Prostate gland (tissue), 2 donors: Measurements from ENCODE around the genes F5 and VAMP4.

GRCh38 chr1:169131247-169131699, 24.8 kb downstream of the ATP1B1 start:
- PRO-cap: no peak
- RAMPAGE, long total RNA, 2 experiments: no peak in any of the 2 experiments

DNA sequence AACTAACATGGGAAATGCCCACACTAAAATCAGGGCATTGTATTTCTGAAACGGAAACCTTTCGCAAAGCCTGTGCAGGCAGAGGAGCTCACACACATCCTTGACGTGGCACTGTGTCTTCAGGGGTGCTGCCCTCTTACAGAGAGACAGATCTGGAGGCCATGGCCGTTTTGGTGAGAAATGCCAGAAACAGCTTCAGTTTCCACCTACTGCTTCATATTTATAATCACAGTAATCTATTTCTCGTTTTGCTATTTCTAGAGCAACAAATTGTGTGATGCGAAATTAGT, 26.8 kb downstream of the ATP1B1 start:
- PRO-cap: no peak
- RAMPAGE, long total RNA, 2 experiments: no peak in any of the 2 experiments

GRCh38 chr1:169459793-169461183, 25.5 kb downstream of the SLC19A2 start:
- PRO-cap: no peak
- RAMPAGE, long total RNA, 2 experiments: no peak in any of the 2 experiments

GRCh38 chr1:169586144-169587190, at the start of gene F5:
TSS of gene F5 (minus strand) at chr1:169586481.
- PRO-cap: no peak
- RAMPAGE, long total RNA, 2 experiments: start-site peak on the minus strand in 2 of 2 experiments, at chr1:169586414-169586538 at its widest, 17 to 20 reads per replicate

DNA sequence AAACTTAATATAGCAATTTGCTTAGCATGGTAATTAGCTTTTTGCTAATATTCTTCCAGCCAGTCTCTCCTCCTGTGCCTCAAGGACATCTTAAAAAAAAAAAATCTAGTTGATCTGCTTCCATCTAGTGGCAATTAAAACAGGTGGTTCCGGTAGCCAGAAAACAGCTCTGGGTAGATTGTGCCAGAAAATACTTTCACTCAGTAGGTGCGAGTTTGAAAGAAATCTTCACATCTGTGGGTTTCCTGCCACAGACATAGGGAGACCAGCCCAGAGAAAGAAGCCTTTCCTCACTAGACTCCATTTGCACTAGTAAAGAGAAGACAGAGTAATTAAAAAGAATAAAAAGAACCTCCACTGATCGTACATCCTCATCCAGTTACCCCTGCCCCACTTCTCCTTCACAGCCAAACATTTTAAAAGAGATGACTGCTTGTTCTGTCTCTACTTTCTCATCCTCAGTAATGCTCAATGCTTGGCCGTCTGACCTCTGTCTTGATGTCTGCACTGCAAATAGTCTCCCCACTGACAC, 17.0 kb downstream of the SELL start:
- PRO-cap: no peak
- RAMPAGE, long total RNA, 2 experiments: no peak in any of the 2 experiments

GRCh38 chr1:169745303-169745805, 11.5 kb upstream of the SELE start:
- PRO-cap: no peak
- RAMPAGE, long total RNA, 2 experiments: no peak in any of the 2 experiments

- PRO-cap: no peak
- RAMPAGE, long total RNA, 2 experiments: no peak in any of the 2 experiments
Measured at GRCh38 chr1:169854265-169854954, 39.3 kb downstream of the SCYL3 start.

DNA sequence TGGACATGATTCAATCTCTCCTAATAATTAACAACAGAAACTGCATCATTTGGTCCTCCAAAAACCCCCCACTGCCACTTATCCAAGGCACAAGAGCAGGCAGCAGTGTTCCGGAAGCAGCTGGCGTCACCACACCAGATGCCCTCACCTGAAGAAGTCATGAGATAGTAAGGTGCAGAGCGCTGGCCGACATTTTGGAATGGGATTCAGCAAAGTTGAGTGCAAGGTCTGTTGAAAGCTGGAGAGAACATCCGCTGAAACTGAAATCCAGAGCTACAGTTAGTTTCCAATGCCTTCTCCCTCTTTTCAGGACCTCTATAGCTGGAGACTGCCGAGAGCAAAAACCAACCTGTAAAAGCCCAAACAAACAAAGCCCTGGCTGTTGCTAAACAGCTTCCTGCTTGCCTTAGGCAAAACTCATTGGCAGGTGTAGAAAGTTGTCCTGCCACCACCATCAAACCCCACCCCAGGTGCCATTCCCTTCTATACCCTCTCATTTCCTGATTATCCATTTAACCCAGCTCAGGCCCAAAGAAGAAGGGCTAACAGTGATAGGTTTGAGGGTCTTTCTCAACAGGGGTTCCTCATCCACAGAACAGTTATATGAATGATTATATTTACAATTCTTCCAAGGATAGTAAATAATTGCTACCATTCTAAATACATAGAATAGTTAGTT, 24.8 kb downstream of the SCYL3 start:
- PRO-cap: no peak
- RAMPAGE, long total RNA, 2 experiments: no peak in any of the 2 experiments

DNA sequence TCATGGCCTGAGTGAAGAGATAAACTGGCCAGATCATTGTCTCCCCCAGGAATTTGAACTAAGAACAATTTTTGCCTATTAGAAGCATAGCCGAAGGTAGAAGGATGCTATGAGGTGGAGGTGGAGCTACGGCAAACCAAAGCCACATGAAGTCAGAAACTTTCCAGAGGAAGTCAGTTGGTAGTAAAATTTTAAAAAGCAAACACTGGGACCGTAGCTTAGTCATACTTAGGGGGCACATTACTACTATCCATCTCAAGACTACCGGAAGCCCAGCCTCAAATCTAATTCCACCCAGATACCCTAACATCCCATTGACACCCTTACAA, 2.7 kb downstream of the SCYL3 start:
- PRO-cap: unidirectional peak, plus-strand start at position 221 of the sequence
- RAMPAGE, long total RNA, 2 experiments: no peak in any of the 2 experiments

GRCh38 chr1:170067316-170067940, 7.1 kb downstream of the KIFAP3 start:
- PRO-cap: no peak
- RAMPAGE, long total RNA, 2 experiments: no peak in any of the 2 experiments

DNA sequence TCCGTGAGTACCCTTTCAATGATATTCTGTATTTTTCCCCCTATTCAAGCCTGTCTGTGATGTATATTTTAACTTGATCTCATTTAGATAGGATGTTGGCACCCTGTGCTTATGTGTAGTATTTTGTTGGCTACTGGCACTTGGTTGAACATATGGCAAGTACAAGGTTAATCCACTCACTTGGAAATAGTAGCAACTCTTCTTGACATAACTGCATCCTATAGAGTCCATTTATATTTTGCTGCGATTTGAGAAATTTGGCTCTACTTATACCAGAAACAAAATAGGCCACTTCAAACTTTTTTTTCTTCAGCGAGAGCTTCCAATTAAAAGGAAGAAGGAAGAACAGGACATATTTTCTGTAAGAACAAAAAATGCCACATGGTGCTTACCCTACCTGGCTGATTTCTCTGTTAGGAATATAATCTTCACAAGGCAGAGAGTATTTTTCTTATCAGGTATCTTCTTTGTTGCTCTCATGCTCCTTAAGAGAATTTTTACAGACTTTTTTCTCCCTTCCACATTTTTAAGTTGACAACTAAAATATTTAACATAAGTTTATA, 88.7 kb downstream of the NTMT2 start:
- PRO-cap: no peak
- RAMPAGE, long total RNA, 2 experiments: no peak in any of the 2 experiments

GRCh38 chr1:170586967-170587266, 55.0 kb downstream of the GORAB start:
- PRO-cap: unidirectional peak, plus-strand start at chr1:170587171
- RAMPAGE, long total RNA, 2 experiments: no peak in any of the 2 experiments

GRCh38 chr1:170663317-170663721, 612 bp upstream of the PRRX1 start:
- PRO-cap: no peak
- RAMPAGE, long total RNA, 2 experiments: no peak in any of the 2 experiments

- PRO-cap: unidirectional peak, minus-strand start at chr1:170708092
- RAMPAGE, long total RNA, 2 experiments: no peak in any of the 2 experiments
Measured at GRCh38 chr1:170707847-170708385, 44.0 kb downstream of the PRRX1 start.

GRCh38 chr1:171257691-171258311, 9.5 kb downstream of the FMO1 start:
- PRO-cap: no peak
- RAMPAGE, long total RNA, 2 experiments: no peak in any of the 2 experiments

DNA sequence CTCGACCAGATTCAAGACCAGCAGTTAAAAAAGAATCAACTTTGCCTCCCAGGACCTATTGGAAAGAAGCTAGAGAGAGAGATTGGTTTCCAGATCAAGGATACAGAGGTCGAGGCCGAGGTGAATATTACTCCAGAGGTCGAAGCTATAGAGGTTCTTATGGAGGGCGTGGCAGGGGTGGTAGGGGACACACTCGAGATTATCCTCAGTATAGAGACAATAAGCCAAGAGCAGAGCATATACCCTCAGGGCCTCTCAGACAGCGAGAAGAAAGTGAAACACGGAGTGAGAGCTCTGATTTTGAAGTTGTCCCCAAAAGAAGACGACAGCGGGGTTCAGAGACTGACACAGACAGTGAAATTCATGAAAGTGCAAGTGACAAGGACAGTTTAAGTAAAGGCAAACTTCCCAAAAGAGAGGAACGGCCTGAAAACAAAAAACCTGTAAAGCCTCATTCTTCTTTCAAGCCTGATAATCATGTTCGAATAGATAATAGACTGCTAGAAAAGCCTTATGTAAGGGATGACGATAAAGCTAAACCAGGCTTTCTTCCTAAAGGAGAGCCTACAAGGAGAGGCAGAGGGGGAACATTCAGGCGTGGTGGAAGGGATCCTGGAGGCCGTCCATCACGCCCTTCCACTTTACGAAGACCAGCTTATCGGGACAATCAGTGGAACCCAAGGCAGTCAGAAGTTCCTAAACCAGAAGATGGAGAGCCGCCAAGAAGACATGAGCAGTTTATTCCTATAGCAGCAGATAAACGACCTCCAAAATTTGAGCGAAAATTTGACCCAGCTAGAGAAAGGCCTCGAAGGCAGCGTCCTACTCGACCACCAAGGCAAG, 55.8 kb downstream of the PRRC2C start:
- PRO-cap: no peak
- RAMPAGE, long total RNA, 2 experiments: no peak in any of the 2 experiments

GRCh38 chr1:171741690-171742288, at the start of gene VAMP4:
TSS of gene VAMP4 (minus strand) at chr1:171742065.
- PRO-cap: bidirectional peak, plus-strand start at chr1:171742156, minus-strand start at chr1:171742065
- RAMPAGE, long total RNA, 2 experiments: start-site peak on the minus strand in 2 of 2 experiments, at chr1:171741941-171742070 at its widest, 50 to 727 reads per replicate

DNA sequence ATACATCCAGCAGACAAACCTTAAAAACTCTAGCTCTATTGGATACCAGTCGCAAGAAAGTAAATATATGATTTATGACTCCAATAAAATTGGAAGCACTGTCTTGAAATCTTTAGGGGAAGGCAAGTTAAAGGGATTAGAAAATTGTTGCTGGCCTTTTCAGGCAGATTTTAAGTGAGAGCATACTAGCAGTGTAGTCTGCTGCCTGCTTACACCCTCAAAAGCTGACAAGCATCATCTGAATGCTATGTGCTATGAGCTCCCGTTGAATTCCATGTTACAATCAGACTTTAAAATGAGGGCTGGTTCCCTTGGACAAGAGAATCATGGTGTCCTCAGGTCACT, 271.2 kb upstream of the C1orf105 start:
- PRO-cap: no peak
- RAMPAGE, long total RNA, 2 experiments: no peak in any of the 2 experiments

DNA sequence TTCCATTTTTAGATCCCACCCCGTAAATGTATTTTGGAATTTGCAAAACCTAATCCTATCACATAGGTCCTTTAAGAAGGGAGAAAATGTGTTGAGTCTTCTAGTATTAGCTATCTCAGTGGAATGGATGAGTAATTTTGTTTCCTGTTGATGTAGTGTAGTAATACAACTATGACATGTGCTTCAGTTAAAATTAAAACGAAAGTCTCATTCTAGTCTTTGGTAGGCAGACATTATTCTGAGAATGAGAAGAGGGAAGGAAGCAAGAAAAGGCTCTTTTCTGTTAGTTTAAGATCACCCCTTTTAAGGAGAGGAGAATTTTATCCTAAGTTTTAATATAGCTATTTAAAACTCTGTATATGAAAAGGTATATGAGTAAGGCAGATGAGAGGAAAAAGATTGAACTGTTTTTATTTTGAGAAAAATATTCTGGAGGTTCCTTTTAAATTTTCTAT, 265.8 kb upstream of the C1orf105 start:
- PRO-cap: no peak
- RAMPAGE, long total RNA, 2 experiments: no peak in any of the 2 experiments

- PRO-cap: no peak
- RAMPAGE, long total RNA, 2 experiments: no peak in any of the 2 experiments
Measured at GRCh38 chr1:172420844-172421043, 259 bp downstream of the C1orf105 start.